Caco-2 (cell line): ENCODE results near the genes ISLR, ULK3 and PPCDC.

GRCh38 chr15:74010869-74011651 is 16.5 kb downstream of the PML start:
- PRO-cap: no peak
- RRBS: no CpG with 5 or more reads among the region's 2 CpGs

DNA sequence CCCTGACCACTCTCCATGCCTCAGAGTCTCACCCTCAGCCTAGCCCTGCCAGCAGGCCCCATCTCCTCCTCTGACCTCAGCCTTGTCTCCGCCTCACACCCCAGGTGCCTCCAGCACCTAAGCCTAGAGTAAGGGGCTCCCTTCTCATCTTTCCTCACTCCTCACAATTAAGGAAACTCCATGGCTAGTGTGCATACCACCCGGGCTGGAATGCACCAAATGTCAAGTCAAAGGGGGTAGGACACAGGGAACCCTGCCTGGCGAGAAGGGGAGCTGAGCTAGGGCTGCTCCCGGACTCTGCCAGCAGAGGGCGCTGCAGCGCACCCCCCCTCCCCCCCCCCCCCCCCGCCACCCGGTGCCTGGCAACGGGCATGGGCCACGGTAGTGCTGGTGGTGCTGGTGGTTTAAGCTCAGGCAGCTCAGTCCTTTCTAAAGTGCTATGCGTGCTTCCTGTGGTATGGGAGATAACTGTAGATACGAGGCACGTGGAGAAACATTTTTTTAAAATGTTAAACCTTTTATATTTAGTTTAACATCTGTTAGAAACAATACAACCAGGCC is 34.0 kb downstream of the GOLGA6A start:
- PRO-cap: no peak
- RRBS: 21% methylated on average over 5 of the region's 13 CpGs

DNA sequence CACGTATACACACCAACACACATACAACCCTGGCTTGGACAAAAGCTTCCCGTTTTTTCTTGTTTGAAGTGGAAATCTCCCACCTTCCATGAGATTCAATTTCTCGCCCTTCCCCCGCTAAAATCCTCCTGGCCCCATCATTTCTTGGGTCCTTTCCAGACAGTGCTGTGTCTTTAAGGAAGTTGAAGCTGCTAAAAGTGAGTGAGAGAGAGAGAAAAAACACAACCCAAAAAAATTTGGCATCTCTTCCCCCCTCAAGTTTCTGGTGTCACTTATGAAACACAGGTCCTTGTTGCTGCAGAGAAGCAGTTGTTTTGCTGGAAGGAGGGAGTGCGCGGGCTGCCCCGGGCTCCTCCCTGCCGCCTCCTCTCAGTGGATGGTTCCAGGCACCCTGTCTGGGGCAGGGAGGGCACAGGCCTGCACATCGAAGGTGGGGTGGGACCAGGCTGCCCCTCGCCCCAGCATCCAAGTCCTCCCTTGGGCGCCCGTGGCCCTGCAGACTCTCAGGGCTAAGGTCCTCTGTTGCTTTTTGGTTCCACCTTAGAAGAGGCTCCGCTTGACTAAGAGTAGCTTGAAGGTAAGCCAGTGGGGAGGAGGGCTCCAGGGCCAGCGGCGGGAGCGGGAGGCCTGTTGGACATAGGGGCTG is at the start of gene ISLR:
TSS of gene ISLR (plus strand) at position 268 of the 646 bp plus-strand sequence.
- PRO-cap: no peak
- RRBS: no CpG with 5 or more reads among the region's 16 CpGs

DNA sequence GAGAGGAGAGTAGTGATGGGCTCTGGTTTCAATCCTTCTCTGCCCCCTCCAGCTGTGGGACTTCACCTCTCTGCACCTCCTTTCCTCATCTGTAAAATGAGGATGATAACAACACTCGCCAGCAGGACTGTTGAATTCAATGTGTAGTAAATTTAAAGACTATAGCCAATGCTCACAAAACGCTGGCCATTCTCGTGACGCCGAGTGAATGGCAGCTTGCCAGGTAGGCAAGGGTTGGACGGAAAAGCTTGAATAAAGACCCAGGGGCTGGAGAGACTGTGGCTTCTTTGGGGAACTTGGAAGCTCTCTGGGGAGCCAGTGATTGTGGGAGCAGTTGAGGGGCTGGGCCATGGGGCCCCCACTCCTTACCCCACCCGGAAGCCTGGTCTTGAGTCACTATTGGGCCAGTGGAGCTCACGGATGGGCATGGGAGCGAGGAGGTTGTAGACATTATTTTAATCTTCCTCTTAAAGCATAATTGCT is 7.8 kb upstream of the CCDC33 start:
- PRO-cap: no peak
- RRBS: no CpG with 5 or more reads among the region's 9 CpGs

DNA sequence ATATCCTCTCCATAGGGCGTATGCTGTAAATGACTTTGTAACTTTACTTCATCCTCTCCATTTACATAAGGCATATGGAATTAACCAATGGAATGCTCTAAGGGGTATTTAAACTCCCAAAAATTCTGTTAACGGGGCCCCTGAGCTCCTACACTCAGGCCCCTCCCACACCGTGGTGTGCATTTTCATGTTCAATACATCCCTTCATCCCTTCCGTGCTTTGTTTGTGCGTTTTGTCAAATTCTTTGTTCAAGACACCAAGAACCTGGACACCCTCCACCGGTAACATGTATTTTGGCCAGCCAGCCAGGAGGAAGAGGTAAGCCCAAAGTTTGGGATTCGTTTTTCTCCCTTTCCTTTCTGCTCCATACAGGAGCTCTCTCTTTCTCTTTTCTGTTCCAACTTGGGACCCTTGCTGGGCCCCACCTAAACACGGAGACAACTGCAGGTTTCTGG is 16.8 kb downstream of the CYP11A1 start:
- PRO-cap: no peak
- RRBS: no CpG with 5 or more reads among the region's 8 CpGs

- PRO-cap: no peak
- RRBS: no CpG with 5 or more reads among the region's 12 CpGs
These were observed 423 bp upstream of the SEMA7A start for GRCh38 chr15:74434207-74434555.

- PRO-cap: unidirectional peak, minus-strand start at chr15:74616536
- RRBS: 4% methylated on average over 7 of the region's 42 CpGs
These were observed 646 bp downstream of the CLK3 start for GRCh38 chr15:74615994-74616969.

- PRO-cap: no peak
- RRBS: no CpG with 5 or more reads among the region's 6 CpGs
These were observed 19.1 kb downstream of the CLK3 start for GRCh38 chr15:74634495-74635419.

GRCh38 chr15:74730824-74731418 is 5.6 kb upstream of the CYP1A1 start:
- PRO-cap: no peak
- RRBS: no CpG with 5 or more reads among the region's 4 CpGs

- PRO-cap: no peak
- RRBS: no CpG with 5 or more reads among the region's 16 CpGs
These were observed 4.1 kb downstream of the CYP1A2 start for GRCh38 chr15:74752425-74753440.

DNA sequence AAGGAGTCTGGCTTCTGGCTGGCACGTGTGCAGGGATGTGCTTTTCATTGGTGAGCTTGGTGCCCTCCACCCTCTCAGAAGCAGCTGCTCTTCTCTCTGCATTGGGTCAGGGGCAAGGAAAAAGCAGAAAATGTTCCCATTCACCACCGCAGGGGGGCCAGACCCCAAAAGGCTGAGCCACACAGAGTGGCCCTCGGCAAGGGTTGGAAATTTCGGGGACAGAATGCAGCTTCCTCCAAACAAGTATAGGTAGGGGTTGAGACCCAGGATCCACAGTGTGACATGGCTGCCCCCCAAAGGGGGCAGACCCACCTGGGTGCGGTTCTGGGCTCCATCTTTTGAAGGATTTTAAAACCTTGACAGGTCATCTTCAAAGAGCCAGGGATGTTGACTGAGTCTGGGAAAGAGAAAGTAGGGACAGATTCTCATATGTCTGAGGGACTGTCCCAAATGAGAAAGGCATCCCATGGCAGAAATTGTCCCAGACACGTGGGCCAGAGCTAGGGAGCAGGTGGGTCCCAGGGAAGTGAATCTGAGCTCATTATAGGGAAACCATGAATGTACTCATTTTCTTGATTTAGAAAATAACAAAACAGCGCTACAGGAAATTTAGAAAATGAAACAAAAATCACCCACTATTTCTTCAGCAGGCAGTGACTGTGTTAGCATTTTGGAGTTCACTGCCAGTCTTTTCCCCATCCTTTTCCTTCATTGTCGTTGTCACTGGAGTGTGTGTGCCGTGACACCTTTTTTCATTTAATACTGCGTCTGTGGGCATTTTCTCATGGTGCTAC is 2.8 kb downstream of the CSK start:
- PRO-cap: no peak
- RRBS: no CpG with 5 or more reads among the region's 10 CpGs

DNA sequence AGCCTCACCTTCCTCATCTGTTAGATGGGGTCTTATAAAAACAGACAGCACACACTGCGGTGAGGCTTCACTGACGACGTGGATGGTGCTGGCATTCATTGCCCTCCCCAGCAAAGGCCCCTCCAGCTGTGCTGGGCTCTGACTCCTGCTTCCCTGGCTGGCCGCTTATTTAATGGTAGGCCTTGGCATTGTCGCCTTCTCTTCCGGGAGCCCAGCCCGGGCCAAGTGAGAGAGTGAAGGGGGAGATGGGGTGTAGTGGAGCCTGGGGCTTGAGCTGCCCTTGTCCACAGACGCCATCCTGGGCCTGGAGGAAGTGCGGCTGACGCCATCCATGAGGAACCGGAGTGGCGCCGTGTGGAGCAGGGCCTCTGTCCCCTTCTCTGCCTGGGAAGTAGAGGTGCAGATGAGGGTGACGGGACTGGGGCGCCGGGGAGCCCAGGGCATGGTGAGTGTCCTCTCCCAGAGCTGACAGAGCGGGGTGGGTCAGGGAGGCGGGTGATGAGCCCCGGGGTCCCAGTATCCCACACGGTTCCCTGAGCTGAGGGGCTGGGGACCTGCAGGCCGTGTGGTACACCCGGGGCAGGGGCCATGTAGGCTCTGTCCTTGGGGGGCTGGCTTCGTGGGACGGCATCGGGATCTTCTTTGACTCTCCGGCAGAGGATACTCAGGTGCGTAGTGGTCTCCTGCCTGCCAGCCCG is 3.4 kb downstream of the LMAN1L start:
- PRO-cap: no peak
- RRBS: 95% methylated on average over 17 of the region's 28 CpGs

- PRO-cap: bidirectional peak, plus-strand start at chr15:74842802, minus-strand start at chr15:74842656; bidirectional peak, plus-strand start at chr15:74843408, minus-strand start at chr15:74843156
- RRBS: 2% methylated on average over 55 of the region's 90 CpGs
These were observed at the start of gene ULK3 for GRCh38 chr15:74842265-74843436. Gene ULK3, minus strand, starts transcription at chr15:74843156.

DNA sequence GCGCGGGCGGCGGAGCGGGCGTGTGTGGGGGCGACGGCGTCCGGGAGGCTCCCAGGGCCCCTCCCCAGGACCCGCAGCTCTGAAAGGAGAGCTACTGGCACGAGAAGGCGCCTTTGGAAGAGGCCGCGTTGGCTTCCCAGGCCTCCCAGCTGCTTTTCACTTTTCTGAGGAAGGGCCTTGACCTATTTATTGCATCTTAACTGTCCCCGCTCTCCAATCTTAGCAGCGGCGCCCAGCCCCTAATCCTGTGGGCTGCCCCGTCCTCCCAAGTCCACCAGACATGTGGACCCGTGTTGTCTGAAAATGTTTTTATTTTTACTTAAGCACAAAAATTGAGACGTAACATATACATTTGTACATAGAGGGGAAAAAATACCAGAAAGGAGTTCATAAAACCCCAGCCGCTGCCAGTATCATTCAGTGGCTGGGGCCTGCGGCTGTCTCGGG is 504 bp upstream of the ULK3 start:
- PRO-cap: no peak
- RRBS: 6% methylated on average over 8 of the region's 24 CpGs

- PRO-cap: no peak
- RRBS: no CpG with 5 or more reads among the region's 14 CpGs
These were observed 2.1 kb upstream of the ULK3 start for GRCh38 chr15:74844788-74845742.

GRCh38 chr15:74867849-74868515 is 5.2 kb downstream of the SCAMP2 start:
- PRO-cap: no peak
- RRBS: no CpG with 5 or more reads among the region's 6 CpGs

DNA sequence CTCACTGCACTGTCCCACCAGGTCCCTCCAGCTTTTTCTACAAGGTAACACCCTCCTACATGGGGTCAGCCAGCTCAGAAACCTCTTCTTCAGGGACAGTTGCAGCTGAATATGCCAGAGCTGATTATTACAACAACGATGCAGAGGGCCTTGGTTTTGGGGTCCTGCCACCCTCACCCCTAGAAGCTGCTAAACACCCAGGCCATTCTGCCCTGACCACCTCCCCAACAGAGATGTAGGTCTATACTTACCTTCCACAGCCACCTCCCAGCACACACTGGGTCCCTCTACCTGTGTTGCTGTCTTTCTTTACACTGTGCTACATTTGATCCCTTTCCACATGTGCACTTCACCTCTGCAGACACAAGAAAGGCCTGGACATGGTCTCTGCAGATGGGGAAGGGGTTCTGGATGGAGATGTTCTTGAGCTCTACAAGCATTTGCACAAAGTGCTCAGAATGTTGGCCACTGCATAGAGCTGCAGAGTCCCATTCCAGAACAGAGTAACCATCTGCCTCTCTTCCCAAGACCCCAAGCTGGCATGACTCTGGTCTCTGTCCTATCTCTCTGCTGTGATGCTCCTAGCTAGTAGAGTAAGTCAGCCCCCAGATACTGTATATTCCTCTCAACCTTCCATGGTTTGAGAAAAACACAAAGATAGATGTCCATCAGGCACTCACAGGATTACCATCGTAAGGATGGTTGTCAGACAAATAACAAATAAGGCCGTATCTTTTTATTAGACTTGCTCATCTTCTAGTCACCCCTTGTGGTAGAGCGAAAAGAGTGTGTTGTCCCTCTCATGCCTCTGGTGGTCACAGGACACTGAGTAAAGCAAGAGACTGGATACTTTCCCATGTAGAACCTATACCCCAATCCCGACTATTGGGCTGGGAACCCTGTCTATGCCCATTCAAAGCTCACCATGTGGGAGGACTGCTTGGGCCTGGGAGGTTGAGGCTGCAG is 6.1 kb downstream of the FAM219B start:
- PRO-cap: no peak
- RRBS: no CpG with 5 or more reads among the region's 5 CpGs

- PRO-cap: no peak
- RRBS: 80% methylated on average over 1 of the region's 43 CpGs
These were observed 1.8 kb upstream of the RPP25 start for GRCh38 chr15:74958058-74959017.

DNA sequence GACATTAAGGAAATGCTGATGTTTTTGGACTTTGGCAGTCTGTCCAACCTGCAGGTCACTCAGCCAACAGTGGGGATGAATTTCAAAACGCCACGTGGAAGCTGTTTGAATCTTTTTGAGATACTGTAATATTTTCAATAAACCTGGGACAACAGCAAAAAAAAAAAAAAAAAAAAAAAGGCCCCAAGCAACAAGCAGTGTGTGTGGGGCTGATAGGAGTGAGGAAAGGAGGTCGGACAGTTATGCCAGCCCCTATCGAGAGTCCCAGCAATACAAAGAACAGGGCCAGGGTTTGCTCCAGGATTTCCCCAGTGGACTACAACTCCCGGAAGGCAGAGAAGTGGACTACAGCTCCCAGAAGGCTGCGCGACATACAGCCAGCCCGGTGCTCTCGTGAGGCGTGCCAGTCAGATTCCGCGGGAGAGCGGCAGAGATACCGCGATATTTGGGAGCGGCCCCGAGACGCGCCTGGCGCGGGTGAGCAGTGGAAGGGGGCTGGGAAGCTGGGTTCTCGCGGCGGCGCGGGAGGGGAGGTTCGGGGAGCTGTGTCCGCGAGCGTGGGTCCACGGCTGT is at the start of gene PPCDC:
TSS of gene PPCDC (plus strand) at position 441 of the 573 bp plus-strand sequence.
- PRO-cap: unidirectional peak, plus-strand start at position 460 of the sequence
- RRBS: 7% methylated on average over 4 of the region's 31 CpGs

DNA sequence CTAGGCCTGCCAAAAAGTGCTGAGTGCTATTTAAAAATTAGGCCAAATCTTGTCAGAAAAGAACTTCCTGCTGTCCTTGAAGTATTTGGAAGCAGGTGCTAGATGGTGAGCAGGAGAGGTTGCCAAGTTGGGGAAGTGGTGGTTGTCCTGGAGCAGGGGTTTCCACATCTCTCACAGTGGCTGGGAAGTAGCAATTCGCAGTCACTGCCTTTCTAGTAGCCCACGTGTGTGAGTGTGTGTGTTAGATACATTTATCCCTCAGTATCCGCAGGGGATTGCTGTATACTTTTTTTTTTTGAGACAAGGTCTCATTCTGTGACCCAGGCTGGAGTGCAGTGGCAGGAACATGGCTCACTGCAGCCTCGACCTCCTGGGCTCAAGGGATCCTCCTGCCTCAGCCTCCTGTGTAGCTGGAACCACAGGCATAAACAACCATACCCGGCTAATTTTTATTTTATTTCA is 710 bp downstream of the PPCDC start:
- PRO-cap: no peak
- RRBS: no CpG with 5 or more reads among the region's 5 CpGs